ENCODE measurements around a stretch of chr6.

GRCh38 chr6:146854820-146855222 is 256.0 kb downstream of the ADGB start:
- PRO-cap: no peak

DNA sequence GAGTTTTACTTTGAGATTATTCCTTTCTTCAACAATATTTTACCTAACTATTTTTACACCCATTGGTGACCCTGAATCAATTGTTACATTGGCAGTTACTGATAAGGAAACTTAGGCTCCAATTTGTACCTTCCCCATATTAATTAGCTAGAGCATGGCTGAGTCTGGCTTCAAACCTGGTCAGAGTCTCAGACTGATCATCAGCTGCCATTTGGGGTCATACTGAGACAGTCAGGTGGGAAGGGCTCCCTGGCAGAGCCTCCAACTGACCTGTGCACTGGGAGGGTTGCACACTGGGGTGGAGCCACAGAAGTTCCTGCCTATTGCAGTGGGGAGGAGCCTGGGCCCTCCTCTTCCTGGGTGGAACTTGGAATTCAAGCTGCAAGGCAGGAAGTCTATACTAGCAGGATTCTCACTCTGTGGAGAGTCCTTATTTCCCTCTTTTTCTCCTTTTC is 285.0 kb downstream of the ADGB start:
- PRO-cap: no peak

DNA sequence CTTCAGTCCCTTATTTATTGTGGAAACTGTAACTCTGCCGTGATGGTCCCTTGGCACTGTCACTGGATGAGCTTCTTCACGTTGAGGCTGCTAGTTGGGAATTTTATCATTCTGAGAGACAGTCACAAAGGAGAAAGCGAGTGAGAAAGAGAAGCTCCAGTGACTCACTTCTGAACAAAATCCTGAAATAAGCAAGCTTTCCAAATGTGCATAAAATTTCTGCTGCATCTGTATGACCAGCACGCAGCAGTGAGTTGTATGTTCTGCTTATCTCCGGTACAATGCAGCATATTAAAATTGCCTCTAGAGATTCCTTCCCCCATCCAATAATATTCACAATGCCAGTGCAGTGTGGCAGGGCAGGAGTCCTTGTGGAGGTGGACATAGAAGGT is 290.5 kb downstream of the ADGB start:
- PRO-cap: no peak

- PRO-cap: no peak
Measured at GRCh38 chr6:146892505-146893165, 293.9 kb downstream of the ADGB start.

DNA sequence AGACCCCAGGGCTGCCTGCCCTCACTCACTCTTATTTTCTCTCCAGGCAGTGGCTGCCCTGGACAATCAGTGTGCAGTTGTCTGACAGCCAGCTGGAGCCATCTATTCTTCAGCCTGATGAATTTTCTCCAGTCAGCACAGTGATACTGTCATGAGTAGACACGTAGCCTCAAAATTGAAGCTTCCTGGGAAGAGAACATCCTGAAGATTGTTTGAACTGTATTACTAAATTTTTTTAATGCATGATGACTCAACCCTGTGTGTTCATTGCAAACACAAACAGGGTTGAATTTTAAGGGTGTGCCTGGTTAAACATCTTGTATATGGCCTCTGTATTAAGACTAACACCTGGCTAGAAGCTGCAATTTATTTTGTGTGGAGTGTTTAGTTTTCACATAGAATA is 49.8 kb upstream of the STXBP5 start:
- PRO-cap: no peak

GRCh38 chr6:147239096-147239900 is 35.1 kb downstream of the STXBP5 start:
- PRO-cap: no peak

DNA sequence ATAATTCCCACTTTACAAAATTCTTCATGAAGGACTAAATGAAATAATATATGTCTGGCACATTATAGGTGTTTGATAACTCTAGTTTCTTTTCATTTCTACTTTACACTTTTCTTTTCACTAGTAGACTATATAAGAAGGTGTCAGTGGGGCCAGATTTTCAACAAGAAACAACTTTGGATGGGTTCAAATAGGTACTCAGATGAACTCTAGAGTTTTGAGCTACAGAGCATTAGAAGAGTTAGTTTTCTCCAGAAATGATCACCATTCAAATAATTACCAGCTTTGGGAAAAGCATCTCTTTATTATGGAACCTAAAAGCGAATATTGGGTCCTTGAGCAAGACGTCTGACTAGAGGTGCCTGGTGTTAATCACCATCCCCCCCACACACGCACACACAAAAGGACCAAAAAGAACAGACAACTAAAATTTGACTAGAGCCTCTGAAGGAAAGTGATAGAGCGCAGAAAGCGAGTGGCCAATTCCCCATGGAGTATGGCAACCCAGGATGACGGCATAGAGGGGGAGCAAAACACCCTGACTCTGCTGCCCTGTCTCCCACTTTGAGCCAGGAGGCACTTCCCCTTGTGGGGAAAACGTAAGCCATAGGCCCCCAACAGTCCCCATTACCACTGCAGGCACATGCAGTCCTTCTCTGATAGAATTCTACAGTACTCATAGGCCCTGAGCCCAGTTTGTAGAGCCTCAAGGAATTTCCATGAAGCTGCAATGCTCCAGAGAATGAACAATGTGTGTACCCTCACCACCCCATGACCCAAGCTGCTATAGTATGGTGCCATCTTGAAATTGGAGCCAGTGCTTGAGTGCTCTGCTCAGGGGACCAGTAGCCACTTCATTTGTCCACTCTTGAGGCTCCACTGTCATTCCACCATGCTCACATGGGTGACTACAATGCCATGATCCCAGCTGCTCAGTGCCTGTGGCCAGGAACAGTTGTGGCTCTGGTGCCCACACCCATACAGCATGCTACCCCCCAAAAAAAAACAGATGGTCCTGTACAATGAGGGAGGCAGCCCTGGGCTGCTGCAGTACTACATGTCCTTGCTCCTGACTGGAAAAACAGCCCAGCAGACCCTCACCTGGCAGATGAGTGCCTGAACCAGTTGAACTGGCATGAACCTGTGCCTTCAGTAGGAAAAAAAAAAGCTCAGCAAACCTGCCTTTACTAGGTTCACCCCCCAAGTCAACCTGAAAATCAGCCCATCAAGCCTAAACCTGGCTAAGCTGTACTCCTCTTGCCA is 91.3 kb downstream of the STXBP5 start:
- PRO-cap: no peak

DNA sequence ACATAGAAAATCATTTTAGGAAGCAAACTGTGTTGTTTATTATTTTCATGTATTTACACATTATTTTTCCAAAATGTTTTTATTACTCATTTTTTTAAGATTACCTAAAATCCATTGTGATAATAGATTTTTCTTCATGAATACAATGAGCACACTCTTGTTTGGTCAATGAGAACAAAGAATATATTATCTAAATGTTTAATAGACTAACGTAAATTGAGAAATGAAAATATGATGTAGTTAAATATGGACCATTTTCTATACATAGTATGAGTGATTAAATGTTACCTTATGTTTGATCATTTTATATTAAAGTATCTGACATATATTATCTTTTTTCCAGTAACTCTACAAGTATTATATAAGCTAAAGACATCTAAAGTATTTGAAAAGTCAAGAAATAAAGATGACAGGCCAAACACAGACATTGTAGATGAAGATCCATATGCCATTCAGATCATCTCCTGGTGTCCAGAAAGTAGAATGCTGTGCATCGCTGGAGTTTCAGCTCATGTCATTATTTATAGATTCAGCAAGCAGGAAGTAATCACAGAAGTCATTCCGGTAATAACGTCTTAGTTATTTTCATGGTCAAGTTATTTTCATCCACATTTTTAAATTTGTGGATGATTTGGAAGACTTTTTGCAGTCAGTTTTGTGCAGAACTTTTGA is 111.1 kb downstream of the STXBP5 start:
- PRO-cap: no peak

- PRO-cap: no peak
Measured at GRCh38 chr6:147363279-147363859, 145.1 kb upstream of the SAMD5 start.

DNA sequence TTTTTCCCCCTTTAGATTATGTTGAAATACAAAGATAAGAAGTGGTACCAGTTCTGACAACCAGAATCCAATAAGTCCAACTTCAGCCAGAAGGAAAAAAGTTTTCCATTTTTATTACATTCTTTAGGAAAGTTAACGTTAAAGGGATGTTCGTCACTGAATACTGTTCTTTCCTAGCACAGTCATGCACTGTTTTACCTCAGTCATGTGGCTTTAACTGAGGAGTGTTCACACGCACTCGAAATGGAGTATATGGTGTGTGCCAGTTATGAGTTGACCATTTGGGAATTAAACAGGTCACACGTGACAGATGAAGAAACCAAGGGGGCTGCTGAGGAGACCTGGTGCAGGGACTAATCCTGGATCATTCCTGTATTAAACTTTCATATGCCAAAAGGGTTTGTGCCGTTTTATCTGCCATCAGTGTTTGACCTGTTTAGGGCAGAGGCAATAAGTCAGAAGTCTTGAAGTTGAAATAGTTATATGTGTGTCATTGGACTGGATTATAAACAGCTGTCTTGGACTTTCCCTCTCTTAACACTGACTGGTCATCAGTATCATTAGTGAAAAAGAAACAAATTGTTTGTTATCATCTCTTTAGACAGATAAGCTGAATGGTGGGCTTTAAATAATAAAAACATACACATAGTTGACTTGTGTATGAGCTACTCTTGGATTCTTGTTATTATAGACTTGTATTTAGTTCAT is 123.6 kb upstream of the SAMD5 start:
- PRO-cap: no peak

DNA sequence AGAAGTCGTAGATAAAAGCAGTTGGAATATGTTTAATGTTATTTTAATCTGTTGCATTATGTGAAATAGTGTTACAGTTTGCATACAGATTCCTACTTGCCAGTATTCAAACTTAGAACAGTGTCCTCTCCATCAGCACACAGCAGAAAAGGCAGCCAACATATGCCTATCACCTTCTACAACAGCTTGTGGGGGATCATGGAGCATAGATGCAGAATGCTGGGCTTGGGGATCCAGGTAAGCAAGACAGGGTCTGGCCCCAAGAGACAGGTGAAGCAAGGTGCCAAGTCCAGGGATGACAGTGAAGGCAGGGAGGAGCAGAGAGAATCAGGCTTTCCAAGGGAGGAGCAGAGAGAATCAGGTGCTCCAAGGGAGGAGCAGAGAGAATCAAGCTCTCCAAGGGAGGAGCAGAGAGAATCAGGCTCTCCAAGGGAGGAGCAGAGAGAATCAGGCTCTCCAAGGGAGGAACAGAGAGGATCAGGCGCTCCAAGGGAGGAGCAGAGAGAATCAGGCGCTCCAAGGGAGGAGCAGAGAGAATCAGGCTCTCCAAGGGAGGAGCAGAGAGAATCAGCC is 63.8 kb downstream of the SASH1 start:
- PRO-cap: no peak

DNA sequence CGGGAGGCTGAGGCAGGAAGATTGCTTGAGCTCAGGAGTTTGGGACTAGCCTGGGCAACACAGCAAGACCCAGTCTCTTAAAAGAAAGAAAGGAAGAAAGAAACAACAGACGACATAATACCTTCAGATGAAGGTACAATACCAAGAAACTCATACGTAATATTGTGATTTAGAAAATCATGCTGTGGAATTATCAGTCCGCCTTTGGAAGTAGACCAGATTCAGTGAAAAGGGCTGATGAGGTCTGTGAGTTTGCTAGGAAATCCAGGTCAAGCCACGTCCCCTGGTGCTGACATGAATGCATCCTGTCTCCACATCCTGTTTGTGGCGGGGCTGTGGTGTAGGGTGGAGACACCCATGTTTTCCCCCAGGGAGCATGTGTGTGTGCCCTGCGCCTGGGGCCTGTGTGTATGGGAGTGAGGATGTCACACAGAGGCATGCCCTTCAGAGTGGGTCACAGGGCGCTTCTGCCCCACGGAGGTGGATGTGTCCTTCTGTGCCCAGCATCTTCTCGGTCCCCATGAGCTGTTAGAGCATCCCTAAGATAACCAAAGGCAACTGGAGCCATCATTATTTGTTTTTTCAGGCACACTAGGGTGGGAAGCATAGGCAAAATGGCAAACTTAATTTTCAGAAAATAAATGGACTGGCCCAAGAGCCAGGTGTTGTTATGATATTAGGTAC is 109.1 kb downstream of the SASH1 start:
- PRO-cap: no peak

DNA sequence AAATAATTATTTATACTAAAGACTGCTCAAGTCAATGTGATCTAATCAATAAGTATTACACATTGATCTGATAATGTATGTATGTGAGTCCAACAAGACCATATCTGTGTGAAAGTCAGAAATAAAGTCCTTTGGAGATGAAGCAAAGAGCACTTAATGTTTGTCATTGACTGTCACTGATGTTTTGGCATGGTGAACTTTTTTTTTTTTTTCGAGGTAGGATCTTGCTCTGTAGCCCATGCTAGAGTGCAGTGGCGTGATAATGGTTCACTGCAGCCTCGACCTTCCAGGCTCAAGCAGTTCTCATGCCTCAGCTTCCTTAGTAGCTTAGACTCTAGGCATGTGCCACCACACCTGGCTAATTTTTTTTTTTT is 139.7 kb downstream of the SASH1 start:
- PRO-cap: unidirectional peak, plus-strand start at position 202 of the sequence

- PRO-cap: no peak
Measured at GRCh38 chr6:148494107-148494690, 151.6 kb downstream of the SASH1 start.

DNA sequence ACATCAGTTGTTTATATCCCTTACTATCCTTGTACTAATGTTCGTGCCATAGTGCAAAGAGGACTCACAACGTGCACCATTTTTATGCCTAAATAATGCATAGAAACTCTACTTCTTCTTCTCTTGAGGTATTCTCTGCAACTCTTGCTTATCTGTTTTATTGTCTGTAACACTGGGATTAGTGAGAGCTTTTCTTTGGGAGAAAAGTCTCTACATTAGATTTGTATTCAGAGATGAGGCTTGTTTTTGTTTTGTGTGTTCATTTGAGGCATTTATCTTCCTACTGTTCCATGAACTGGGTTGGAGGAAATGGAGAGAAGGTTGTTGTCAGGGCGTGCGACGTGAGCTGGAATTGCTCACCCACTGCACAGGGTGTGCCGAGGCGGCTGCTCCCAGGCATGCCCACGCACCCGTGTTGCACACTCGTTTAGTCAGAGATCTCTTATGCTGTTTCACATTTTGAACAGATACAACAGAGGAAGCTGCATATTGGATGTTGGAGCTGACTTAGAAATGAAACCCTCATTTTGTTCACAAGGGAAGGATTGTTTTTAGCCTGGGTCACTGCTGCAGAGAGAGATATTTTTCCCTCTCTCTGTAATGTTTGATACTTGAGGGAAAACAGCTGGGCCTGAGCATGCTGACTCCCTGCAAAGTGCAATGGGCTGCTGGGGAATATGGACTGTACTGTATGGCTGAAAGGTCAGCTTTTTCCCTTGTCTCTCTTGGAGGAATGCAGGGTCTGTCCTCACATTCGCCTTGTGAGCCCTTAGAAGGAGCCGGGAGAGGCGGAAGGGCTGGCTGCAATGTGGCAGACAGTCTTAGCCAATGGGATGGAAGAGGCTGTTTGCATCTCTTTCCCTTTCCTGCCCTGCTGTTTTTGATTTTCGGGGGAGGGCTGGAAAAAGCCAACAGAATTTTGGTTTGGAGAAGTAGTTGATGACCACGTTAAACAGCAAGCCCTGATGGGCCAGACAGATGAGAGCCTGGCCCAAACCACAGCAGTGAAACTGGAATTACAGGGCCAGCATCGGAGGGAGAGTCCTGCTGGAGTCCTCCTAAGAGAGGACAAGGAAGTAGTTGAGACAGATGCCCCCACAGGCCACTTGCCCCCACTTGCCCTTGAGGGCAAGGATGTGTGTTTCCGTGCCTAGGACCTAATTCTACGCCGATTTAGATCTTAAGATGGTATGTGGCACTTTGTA is 170.7 kb downstream of the SASH1 start:
- PRO-cap: unidirectional peak, plus-strand start at position 457 of the sequence

DNA sequence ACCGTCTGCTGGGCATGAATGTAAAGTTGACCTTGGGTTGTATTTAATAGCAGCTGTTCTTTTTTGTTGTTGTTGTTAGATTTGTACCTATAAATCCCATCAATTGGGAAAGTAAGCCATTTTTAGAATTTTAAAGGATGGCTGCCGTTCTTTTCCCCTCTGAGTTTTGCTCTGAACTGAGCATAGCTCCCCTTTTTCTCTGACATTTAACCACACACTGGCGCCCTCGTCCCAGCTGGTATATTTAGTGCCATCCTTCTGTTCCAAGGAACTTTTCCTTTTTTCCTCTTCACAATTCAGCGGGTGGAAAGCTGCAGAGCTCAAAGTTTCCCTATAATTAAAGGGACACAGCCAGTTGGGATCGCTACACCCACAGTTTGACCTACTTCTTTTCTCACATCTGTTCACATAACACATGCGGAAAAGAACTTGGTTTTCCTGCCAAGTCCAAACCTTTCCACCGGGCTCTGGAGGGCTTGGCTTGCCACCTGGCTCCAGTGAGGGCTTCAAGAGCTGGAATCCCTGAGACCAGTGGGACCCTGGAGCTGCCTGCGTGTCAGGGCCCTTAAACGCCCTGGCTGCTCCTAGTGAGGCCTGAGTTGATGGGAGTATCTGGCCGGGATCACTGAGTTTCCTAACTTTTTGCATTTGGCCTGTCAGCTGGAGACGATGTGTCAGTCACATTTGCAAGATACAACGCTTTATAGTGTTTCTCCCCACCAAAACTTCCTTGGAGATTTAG is 175.9 kb downstream of the SASH1 start:
- PRO-cap: no peak

GRCh38 chr6:148521009-148521701 is 178.5 kb downstream of the SASH1 start:
- PRO-cap: no peak

DNA sequence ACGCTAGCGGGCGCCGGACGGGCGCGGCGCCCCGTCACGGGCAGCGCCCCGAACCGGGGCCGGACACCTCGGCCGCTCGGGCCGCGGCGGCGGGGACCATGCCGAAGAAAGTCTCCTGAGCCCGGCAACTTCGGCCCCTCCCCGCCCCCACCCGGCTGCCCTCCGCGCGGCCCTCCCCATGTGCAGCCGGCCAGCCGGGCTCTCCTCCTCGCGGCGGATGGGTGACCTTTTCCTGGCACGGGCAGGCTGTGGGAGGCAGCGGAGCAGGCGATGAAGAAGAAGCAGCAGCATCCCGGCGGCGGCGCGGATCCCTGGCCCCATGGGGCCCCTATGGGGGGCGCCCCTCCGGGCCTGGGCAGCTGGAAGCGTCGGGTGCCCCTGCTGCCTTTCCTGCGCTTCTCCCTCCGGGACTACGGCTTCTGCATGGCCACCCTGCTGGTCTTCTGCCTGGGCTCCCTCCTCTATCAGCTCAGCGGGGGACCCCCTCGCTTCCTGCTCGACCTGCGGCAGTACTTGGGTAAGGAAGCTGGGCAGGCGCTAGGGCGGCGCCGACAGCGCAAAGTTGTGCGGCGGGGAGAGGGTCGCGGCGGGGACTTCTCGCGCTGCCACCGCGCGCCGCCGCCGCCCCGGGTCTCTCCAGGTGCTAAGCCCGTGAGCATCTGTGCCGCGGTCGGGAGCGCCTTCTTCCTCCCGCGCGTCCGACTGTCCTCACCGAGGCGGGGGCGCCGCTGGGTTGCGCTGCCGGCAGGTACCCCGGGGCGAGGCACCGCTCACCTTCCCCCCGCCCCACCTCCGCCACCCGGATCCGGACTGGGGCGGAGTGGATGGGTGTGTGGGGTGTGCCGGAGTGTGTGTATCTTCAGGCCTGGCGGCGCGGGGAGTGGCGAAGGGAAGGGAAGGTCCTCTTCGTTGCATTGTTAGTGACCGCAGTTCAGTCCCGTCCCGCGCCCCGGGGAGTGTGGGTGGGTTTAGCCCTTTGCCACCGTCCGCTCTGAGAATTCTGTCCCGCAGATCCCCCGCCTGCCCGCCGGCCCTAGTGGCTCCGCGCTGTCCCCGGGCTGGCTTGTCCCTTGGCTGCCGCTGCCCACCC is 676 bp downstream of the UST start:
- PRO-cap: no peak

GRCh38 chr6:149059788-149060114 is 257.8 kb upstream of the TAB2 start:
- PRO-cap: no peak

- PRO-cap: no peak
Measured at GRCh38 chr6:149318258-149318856, 845 bp downstream of the TAB2 start.